H9 (cell line): Measurements from ENCODE around the gene DDIT4.

DNA sequence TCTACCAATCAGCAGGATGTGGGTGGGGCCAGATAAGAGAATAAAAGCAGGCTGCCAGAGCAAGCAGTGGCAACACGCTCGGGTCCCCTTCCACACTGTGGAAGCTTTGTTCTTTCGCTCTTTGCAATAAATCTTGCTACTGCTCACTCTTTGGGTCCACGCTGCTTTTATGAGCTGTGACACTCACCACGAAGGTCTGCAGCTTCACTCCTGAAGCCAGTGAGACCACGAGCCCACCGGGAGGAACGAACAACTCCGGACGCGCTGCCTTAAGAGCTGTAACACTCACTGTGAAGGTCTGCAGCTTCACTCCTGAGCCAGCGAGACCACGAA lies 26.0 kb downstream of the PCBD1 start:
- PRO-cap = unidirectional peak, plus-strand start at position 72 of the sequence

DNA sequence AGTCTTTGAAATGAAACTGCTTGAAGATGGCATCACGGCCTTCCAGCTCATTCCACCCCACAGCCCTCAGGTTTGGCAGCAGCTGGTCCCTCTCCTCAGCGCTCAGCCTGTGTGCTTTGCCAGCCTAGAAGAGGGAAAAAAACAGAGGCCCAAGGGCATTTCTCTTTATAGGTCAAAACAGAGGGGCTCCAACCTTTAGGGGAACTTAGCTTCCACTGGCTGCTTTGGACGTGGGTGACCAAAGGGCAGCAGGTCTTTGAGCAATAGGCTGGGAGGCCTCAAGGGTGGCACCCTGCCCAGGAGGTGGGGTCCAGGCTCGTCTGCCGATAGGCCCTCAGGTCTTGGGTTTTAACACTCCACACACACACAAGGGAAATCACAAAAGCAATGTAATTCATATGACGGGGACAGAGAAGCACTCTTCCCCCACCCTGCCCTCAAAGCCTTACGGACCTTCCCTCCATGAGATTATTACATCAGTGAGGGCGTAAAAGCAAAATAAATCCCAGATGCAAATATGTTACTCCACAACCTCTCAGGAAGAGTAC lies 2.5 kb downstream of the PCBD1 start:
- PRO-cap = no peak

DNA sequence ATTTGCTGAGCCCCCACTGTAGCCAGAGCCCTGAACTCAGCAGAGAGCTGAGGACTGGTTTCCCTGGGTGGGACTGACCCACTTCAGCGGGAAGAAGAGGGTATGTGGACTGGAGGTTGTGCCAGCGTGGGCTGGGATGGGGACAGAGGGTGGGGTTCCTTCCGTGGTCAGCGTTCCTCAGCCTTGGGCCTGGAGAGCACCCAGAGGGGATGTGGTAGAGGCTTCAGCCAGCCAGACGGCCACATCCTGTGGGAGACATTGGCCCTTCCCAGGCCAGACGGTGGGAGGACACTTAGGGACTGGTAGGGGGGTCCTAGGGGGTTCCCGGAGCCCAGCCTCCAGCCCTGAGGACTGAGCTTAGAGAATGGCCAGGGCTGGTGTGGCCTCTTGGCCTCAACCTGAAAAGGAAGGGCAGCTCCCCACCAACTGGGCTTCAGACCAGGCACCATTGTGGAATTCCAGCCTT lies 23.0 kb downstream of the UNC5B start:
- PRO-cap = no peak

DNA sequence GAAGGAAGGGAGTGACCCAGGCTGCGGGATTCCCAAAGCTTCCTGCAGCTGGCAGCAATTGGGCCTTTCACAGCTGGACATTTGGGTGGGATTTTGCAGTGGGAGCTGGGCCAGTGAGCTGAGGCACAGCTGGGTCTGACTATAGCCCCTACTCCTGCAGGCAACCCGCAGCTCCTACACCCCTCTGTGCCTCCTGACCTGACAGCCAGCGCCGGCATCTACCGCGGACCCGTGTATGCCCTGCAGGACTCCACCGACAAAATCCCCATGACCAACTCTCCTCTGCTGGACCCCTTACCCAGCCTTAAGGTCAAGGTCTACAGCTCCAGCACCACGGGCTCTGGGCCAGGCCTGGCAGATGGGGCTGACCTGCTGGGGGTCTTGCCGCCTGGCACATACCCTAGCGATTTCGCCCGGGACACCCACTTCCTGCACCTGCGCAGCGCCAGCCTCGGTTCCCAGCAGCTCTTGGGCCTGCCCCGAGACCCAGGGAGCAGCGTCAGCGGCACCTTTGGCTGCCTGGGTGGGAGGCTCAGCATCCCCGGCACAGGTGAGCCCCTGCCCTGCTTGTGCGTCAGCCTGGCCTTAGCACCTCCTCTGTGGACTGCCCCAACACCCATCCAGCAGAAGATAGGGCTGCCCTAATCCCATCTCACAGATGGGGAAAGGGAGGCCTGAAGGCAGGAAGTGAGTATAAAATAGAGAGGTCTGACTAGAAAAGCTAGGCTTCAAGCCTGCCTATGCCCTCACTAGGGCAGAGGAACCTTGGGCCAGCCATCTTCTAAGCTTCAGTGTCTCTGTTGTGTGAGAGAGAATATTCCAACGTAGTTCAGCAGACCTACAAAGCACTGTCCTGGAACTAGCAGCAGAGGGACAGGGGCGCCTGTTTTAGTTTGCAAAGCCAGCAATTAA lies 27.5 kb upstream of the SLC29A3 start:
- PRO-cap = no peak

GRCh38 chr10:71746322-71747215 lies 26.8 kb downstream of the VSIR start:
- PRO-cap = no peak

DNA sequence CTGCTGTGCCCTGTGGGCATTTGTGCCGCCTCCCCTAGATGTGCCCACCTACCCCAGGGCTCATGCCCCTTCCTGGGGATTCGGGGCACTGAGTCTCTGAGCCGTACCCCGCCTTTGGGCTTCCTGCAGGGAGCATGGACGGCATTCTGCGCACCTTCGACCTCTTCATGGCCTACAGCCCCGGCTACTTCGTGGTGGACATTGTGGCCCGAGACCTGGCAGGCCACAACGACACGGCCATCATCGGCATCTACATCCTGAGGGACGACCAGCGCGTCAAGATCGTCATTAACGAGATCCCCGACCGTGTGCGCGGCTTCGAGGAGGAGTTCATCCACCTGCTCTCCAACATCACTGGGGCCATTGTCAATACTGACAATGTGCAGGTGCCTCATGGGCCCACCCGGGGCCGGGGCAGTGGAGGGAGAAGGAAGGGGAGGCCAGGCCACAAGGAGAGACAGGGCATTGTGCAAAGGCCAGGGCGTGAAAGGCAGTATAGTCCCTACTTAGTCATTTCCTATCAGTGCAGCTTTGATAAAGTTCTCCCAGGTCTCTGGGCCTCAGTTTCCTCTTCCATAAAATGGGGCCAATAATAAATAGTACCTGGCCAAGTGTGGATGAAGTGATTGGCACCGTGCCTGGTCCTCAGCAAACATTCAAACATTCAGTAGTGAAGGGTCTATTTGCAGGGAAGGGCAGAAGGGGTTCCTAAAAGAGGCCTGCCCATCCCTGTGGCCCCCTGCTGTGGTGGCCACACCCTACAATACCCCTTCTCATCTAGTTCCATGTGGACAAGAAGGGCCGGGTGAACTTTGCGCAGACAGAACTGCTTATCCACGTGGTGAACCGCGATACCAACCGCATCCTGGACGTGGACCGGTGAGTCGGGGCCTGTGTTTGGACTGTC lies 36.6 kb upstream of the VSIR start:
- PRO-cap = no peak

DNA sequence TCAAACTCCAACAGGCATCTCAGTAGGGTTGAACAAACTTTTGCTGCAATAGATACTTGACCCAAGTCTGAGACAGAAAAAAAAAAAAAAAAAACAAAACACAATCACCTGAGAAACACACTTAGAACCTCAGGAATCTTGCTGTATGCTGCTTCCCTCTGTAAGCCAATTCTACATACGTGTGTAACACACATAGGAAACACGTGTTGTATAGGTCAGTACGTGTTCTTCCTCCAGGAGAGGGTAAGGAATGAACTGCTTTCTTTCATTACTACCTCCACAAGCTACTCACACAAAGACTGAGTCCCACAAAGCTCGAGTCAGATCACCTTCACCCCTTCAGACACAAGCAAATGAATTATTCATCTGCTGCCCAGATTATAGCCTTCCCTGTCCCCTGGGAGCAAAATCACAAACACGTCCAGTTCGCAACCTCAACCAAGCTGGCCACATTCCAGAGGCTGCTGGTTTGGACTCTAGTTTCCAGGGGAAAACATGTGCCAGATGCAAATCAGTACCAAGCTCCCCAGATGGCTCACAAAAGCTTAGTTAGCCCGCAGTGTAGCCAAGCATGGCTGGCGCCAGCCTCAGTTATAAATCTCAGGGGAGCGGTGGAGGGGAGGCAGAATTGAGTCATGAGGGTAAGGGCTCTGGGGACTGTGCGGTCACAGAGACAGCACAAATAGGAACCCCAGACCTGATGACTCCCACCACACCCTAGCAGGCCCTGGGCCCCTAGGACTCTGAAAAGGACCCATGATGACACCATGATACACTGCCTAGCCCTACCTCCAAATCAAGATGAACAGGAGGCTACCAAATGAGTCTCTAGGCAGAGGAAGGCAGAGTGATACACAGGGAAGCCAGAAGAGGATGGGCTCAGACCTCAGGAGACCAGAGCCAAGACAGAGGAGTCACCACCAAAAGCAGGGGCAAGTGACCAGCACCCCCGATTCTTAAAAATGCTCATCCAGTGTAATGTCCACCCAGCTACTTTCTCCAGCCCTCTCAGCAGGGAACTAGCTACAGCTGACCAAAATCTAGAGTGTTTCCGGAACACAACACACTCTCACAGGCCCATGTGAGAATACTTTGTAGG lies 15.0 kb downstream of the PSAP start:
- PRO-cap = no peak

- PRO-cap = no peak
Measured at GRCh38 chr10:71858169-71858662, 7.2 kb upstream of the PSAP start.

DNA sequence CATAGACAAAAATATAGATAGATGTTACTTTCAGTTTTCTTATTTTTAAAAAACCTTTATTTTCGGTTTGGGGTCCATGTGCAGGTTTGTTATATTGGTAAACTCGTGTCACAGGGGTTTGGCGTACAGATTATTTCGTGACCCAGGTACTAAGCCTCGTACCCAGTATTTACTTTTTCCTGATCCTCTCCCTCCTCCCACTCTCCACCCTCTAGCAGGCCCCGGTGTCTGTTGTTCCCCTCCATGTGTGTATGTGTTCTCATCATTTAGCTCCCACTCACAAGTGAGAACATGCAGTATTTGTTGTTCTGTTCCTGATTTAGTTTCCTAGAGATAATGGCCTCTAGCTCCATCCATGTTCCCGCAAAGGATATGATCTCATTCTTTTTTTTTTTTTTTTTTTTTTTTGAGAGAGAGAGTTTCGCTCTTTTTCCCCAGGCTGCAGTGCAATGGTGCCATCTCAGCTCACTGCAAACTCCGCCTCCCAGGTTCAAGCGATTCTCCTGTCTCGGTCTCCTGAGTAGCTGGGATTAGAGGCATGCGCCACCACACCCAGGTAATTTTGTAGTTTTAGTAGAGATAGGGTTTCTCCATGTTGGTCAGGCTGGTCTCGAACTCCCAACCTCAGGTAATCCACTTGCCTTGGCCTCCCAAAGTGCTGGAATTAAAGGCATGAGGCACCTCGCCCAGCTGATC lies 52.6 kb upstream of the PSAP start:
- PRO-cap = no peak

GRCh38 chr10:72017610-72017869 lies 53.3 kb downstream of the CHST3 start:
- PRO-cap = no peak

- PRO-cap = no peak
Measured at GRCh38 chr10:72067628-72068276, 20.6 kb downstream of the SPOCK2 start.

GRCh38 chr10:72069077-72069407 lies 19.3 kb downstream of the SPOCK2 start:
- PRO-cap = no peak

- PRO-cap = no peak
Measured at GRCh38 chr10:72134914-72135522, 46.7 kb upstream of the SPOCK2 start.

DNA sequence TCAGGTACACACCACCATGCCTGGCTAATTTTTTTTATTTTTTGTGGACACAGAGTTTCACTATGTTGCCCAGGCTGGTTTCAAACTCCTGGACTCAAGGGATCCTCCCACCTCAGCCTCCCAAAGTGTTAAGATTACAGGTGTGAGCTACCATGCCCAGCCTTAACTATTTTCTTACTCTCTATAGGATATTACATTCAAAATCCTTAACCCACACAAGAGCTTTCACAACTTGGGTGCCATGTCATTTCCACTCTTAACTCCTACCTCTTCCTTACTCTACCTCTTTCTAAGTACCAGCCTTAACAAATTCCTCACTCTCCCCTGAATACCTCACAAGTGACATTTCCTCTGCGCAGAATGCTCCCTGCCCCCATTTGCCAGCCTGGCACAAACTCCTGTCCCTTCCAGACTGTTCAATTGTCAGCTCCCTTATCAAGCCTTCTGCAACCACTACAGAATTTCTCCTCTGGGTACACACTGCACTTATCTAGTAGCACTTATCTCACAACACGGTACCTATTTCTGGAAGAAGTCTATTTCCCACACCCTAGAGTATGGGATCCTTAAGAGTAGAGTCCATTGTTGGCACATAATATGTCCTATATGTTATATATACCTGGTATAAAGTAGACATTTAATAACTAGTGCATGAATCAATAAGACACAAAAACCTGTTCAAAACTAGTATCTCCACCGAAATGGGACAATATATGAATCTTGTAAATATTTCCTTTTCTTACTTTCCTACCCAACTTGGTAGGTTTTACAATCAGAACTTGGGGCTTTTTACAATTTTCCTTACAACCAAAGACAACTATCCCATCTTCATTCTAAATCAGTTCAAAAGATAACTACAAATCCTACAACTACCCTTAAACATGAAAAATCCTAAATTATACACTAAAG lies 39.1 kb upstream of the ANAPC16 start:
- PRO-cap = no peak

GRCh38 chr10:72196748-72197137 lies 19.1 kb upstream of the ANAPC16 start:
- PRO-cap = no peak

DNA sequence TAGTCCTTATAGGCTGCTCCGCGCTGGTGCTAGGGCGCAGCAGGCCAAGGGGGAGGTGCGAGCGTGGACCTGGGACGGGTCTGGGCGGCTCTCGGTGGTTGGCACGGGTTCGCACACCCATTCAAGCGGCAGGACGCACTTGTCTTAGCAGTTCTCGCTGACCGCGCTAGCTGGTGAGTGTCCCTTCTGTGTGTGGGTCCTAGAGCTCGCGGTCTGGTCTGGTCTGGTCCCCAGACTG lies at the start of gene DDIT4:
DDIT4 (plus strand) TSS at position 37 of the 238 bp plus-strand sequence.
- PRO-cap = bidirectional peak, plus-strand start at position 37 of the sequence, minus-strand start outside the sequence

GRCh38 chr10:72277264-72277778 lies 3.6 kb downstream of the DDIT4 start:
- PRO-cap = no peak

GRCh38 chr10:72278376-72279135 lies 4.8 kb downstream of the DDIT4 start:
- PRO-cap = no peak

- PRO-cap = no peak
Measured at GRCh38 chr10:72292386-72292723, 18.6 kb downstream of the DDIT4 start.

GRCh38 chr10:72297590-72298545 lies 24.1 kb downstream of the DDIT4 start:
- PRO-cap = bidirectional peak, plus-strand start at chr10:72297885, minus-strand start at chr10:72297805; bidirectional peak, plus-strand start at chr10:72298264, minus-strand start at chr10:72298085